Cytotoxic T cell (primary cell): ENCODE measurements around a stretch of chr10.

DNA sequence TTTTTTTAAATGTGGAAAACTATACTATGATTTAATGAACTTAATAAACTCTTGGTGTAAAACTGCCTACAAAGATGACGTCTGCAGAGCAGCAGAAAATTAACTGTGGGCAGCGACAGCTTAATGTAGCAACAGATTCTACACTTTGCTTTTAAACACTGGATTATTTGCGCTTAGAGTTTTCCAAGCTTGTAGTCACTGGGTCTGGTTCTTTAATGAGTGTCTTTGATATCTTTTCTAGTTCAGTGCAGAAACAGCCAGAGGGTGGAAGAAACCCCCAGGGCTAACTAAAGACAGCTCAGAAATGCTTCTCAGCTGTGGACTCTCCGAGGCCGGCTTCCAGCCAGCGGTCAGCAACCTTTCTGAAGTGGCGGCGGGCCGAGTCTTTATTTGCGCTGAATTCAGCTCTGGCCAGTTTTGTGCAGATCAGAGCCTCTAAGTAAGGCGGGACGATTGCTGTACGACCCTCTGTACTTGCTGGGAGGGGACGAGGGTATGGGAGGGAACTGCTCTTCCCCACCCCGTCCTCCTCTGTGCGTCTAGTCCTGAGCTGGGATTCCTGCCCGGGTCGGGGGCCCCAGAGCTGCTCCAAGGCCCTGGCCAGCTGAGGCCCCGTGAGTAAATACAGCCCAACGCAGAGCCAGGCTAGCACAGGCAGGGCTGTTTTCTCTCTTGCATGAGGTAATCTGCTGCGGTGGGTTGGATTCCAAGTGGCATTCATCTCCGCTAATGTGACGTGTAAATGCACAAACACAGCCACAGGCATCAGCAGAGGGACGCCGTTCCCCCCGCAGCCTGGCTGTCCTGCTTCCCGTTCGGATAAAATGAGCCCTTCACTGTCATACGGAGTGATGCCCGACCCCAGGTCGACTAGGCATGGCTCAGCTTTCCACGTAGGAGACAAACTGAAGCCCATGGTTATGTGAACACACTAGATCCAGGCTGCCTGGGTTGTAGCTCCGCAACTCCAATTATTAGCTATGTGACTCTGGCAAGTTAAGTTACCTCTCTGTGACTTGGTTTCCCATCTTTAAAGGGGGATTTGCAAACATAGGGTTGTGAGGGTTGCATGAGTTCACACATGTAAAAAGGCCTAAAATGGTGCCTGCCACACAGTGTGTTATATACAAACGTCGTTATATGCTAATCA, 159.7 kb downstream of the PIP4K2A start:
- PRO-cap, 2 experiments = no peak in any of the 2 experiments

GRCh38 chr10:22566262-22567141, 147.9 kb downstream of the PIP4K2A start:
- PRO-cap, 2 experiments = no peak in any of the 2 experiments

DNA sequence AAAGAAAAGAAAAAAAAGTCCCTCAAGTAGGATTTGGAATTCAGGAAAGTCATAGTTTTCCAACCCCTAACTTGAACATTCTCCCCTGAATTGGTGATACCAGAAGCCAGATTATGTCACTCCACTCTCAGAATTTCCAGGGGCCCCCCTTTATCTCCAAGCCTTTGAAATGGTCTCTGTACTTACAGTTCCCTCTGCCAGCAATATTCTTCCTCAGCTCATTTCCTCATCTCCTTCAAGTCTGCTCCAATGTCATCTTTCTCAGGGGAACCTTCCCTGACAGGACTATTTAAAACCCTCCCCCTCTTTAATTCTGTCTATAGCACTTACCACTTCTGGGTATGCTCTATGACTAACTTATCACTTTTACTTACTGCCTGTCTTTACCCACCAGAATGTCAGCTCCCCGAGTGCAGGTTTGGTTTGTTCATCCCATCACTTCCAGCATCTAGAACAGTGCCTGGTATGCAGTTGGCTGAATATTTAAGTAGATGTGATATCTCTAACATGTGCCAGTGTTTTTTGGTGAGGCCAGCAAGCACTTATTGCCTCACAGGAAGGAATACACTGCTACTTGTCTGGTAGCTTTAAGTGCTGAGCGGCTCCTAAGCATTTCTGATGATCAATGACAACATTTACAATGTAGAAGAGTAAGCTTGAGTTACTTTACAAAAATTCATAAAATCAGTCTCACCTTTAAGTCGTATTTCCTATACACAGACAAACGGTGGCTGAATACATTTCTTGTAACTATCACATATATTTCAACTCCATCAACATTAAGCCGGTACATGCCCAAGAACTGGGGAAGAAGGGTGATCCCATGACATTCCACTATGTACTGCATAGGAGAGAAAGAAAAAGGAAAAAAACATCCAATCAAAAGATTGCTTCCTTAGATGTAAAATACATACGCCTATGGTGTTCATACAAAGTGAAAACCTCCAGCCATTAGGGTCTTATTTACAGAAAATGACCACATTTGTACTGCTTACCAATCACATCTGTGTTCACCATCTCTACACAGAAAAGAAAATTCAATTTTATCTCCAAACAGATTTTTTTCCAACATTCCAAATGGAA, 141.4 kb downstream of the PIP4K2A start:
- PRO-cap, 2 experiments = no peak in any of the 2 experiments

DNA sequence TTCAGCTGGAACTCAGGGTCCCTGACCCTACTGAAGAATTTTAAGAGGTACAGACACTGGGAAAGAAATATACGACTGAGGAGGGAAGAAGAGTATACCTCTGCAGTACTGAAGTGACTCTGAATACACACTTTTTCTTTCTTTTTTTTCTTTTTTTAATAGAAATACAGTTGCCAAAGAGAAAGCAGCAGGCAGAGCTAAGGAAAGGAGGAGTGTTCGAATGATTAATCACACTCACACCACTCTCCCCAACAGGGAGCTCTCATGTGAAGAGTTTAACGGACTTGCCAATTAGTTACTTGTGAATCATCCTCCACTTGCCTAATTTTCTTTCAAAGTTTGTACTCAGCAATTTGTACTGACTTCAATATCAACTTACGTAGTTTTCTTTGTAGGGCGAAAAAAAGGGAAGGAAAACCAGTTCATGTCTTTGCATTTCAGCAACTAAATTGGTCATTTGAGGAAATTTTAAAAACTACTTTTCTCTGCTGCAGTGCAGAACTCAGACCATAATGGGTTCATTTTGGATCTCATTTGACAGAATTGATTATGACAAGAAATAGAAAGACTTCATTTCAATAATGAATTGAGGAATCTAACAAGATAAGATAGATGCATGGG, 109.2 kb downstream of the PIP4K2A start:
- PRO-cap, 2 experiments = no peak in any of the 2 experiments

DNA sequence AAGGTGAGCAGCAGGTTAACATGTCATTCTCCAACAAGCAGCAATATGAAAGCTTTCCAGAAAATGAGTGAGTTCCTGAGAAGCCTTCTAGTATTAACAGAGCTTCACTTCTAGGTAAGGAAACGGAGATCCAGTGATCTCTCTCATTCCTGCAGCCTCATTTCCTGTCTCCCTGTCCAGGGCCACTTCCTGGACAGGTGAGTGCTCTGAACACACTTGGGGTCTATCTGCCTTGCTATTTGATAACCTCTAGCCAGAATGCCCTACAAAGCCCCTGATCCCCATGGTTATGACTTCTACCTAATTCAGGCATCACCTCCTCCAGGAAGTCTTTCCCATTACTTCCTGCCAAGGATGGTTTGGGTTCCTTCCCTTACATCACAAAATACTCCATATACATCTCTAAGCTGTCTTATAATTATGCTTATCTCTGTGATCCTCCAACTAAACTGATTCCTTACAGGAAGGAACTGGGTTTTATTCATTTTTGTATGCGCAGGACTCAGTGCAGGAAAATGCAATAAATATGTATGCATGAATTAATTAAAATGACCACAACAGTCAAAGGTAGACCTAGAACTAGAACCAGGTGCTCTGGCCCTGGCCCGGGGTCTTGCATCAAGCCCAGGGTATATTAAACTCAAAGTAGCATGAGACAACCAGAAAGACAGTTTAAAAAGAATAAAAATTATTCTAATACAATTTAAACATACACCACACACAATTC, 41.4 kb downstream of the PIP4K2A start:
- PRO-cap, 2 experiments = no peak in any of the 2 experiments

DNA sequence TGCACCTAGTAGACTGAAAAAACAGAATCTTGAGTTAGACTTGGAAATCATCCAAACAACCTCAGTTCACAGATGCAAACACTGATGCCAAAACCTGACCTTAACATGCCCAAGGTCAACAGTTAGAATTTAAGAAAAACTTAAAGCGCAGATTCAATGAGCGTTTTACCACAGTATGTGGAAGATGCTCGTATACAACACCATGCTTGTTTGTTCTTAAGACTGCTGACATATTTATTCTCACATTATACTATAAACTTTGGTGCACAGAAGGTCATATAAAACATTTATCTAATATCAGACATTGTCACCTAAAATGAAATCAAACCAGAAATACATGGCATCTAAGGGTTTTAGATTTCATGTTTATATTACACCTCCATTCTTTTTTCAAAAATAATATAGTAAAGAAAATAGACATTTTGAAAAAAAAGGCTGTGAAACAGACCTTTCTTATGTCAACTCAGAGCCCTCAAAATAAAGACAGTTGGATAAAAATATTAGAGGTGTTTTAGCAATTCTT, 2.8 kb downstream of the PIP4K2A start:
- PRO-cap, 2 experiments = peak in 1 of 2 experiments; most common plus-strand start position 171 of the sequence (in 1)

GRCh38 chr10:22712753-22713739, 1.3 kb downstream of the PIP4K2A start:
- PRO-cap, 2 experiments = peak in 2 of 2 experiments; most common plus-strand start chr10:22713440 (in 2); most common minus-strand start chr10:22713161 (in 1)

- PRO-cap, 2 experiments = no peak in any of the 2 experiments
Measured at GRCh38 chr10:23096826-23097175, 1.4 kb downstream of the MSRB2 start.

- PRO-cap, 2 experiments = no peak in any of the 2 experiments
Measured at GRCh38 chr10:23097208-23097808, 1.9 kb downstream of the MSRB2 start.

- PRO-cap, 2 experiments = no peak in any of the 2 experiments
Measured at GRCh38 chr10:23340895-23341319, 3.7 kb downstream of the C10orf67 start.

DNA sequence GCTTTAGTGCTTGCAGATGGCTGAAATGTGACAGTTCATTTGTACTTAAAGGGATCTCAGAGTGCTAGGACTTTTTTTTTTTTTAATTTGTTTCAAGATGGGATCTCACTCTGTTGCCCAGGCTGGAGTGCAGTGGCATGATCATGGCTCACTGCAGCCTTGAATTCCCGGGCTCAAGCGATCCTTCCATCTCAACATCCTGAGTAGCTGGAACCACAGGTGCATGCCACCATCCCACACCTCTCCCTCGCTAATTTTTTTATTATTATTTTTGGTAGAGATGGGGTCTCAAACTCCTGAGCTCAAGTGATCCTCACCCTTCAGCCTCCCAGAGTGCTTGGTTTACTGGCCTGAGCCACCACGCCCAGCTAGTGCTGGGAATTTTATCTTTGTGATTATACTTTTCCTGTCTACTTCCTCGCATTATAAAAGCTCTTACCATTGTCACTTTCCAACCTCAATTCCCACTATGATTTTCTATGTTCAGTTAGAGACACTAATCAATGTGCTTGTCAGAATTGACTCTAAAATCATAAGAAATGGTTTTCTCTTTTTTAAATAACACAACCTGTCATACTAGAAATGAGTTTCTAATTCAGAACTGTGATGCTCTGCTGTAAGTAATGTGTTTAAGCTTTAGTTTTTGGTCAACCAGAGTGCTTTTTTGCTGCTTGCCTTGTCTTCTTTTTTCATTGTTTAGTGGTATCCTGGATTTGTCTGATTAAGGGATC, 7.9 kb downstream of the OTUD1 start:
- PRO-cap, 2 experiments = no peak in any of the 2 experiments

GRCh38 chr10:23643380-23643957, 204.6 kb downstream of the OTUD1 start:
- PRO-cap, 2 experiments = no peak in any of the 2 experiments

DNA sequence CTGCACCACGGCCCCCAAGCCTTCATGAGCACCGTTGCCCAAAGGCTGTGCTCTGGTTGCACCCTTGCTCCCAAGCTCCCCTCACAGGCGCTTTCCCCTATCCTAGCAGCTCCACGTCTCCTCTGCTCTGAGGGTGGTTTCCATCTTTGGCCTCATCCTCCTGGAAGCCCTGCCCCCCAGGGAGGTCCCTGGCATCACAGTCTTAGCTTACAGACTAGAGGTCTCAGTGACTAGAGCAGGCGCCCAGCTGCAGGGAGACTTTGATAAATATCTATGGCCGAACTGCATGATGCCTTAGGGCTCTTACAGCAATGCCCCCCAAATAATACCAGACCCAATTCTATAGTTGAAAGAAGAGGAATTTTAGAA, 6.4 kb upstream of the KIAA1217 start:
- PRO-cap, 2 experiments = no peak in any of the 2 experiments

DNA sequence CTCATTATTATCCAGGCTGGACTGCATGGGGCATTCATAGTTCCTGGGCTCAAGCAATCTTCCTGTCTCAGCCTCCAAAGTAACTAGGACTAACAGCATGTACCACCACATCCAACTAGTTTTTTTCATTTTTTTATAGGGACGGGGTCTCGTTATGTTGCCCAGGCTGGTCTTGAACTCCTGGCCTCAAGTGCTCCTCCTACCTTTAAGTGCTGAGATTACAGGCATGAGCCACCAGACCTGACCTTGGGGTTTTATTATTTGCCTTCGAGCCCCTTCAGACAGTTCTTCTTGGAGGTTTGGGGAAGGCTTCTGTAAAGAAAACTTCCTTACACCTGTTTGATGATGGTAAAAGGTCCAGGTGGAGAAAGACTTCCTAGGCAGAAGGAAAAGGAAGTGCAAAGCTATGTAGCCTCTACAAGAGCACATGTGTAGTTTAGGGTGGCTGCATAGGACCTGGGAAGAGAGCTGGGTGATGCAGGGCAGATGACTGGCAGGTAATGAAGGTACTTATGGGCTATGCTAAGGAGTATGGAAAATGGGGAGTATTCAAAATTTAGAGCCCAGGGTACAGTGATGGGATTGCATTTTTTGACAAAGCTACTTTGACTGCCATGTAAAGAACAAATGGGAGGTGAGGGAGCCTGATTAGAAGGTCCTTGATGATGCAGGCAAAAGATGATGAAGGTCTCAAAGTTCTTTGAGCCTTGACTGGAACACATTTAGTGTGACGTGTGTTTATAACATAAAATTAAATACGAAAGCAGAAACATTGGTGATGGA, 95.6 kb downstream of the KIAA1217 start:
- PRO-cap, 2 experiments = no peak in any of the 2 experiments

DNA sequence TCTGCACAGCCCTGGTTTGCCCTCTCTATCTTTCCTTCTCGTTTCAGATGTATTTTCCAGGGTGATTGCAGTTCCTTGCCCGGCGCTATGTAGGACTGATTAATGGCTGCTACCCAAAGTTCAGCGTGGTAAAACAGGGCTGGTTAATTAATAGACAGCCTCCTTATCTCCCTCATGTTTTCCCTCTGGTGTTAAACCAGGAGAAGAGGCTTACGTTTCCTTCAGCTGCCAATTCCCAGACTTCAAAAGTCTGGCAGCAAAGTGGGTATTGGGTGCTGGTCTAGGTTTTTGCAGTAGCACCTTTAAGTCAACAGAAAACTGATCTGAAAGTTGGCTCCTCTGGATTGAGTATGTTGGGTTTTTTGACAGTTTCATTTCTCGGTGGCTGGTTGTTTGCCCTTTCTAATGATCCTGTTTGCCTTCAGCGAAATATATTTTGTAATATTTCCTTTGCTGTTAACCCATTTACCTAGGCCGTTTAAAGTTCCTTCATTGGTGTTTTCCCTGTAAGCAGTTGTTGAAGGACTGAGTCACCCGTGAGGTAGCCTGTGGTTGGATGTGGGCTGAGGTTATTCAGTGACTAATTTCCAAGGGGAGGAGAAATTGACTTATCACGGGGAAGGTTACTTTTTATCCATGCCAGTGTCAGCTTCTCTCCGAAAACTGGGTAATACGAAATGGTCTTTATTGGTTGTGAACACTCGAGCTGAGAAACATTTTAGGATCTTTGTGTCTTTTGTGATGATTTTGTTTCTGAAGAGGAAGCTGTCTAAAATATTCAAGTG, 257.1 kb downstream of the KIAA1217 start:
- PRO-cap, 2 experiments = no peak in any of the 2 experiments

DNA sequence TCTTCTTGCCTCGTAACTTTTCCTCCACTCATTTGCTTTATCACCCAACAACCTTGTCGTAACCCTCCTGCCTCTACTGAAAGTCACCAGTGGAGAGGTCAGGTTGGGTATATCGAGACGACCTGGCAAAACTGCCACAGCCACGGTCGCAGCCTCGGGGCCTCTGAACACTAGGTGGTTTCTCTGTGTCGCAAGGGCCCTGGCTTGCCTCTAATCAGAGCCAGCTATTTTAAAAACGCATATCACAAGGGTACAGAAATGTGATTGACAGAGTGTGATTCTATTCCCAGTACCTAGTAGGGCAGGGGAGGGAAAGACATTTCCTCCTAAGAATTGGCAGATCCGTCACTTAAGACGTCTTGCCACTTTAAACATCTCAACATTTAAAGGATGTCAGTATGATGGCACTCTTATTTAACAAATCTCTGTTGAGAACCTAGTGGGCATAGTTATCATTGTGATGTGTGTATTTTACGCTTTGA, 197.6 kb downstream of the ARHGAP21 start:
- PRO-cap, 2 experiments = no peak in any of the 2 experiments

- PRO-cap, 2 experiments = peak in 2 of 2 experiments; most common minus-strand start chr10:24622776 (in 2)
Measured at GRCh38 chr10:24622572-24623020, 101.1 kb downstream of the ARHGAP21 start.

DNA sequence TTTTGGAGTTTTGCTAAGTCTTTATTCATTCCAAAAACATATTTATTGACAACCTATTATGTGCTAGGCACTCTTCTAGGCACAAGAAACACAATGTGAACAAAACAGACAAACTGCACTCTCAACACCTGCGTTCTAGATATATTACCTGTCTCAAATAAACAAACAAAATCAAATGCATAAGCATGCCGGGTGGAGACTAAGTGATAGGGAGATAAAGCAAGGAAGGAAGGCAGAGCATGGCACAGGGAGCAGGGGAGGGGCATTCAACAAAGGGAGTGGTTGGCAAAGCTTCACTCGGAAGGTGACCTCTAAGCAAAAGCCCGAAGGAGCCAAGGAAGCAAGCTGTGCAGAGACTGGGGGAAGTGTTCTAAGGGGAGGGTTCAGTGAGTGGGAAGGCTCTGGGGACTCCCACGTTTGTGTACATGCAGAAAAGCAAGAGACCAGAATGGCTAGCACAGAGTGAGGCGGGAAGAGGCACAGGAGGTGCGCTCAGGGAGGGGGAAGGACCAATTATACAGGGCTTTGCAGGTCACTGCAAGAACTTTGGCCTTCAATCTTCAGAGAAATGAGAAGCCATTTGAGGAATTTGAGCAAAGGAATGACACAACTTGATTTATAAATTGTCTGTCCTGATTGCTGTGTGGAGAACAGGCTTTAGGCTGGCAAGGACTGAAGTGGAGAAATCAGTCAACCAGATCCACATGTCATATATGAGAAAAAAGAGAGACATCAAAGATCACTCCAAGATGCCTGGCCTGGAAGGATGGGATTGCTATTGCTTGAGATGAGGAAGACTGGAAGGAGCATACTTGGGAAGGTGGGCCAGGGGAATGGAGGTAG, 7.4 kb downstream of the ARHGAP21 start:
- PRO-cap, 2 experiments = no peak in any of the 2 experiments

- PRO-cap, 2 experiments = no peak in any of the 2 experiments
Measured at GRCh38 chr10:24725158-24725476, 1.4 kb upstream of the ARHGAP21 start.

DNA sequence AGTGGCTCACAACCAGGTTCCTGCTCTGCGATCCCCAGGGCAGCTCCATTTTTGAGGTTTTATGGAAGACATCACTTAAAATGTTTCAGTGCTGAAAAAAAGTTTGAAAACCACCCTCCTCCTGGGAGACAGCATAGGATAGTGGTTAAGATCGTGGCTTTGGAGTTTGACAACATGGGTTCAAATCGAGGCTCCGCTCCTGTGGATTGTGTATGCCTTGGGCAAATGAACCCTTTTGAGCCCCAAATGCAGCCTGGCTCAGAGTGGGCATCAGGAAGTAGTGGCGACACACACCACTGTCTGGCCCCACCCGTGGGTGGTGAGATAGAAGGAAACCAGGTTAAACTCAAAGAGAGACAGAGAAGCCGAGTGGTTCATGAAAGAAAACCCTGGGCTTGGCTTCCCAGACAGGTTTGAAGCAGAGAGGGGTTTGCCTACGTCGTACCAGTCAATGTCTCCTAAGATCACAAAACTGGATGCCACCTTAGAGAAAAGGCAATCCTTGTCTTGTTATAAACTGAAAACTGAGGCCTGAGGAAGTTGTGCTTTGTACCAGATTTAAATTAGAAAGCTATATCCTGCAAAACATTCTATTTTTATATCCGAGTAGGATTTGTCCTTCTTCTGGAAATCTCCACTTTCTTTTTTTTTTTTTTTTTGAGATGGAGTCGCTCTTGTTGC, 57.7 kb downstream of the PRTFDC1 start:
- PRO-cap, 2 experiments = peak in 1 of 2 experiments; most common plus-strand start position 359 of the sequence (in 1); most common minus-strand start position 265 of the sequence (in 1)